ENCODE data around the genes OR1N1, ZBTB6, STRBP and LHX2.

DNA sequence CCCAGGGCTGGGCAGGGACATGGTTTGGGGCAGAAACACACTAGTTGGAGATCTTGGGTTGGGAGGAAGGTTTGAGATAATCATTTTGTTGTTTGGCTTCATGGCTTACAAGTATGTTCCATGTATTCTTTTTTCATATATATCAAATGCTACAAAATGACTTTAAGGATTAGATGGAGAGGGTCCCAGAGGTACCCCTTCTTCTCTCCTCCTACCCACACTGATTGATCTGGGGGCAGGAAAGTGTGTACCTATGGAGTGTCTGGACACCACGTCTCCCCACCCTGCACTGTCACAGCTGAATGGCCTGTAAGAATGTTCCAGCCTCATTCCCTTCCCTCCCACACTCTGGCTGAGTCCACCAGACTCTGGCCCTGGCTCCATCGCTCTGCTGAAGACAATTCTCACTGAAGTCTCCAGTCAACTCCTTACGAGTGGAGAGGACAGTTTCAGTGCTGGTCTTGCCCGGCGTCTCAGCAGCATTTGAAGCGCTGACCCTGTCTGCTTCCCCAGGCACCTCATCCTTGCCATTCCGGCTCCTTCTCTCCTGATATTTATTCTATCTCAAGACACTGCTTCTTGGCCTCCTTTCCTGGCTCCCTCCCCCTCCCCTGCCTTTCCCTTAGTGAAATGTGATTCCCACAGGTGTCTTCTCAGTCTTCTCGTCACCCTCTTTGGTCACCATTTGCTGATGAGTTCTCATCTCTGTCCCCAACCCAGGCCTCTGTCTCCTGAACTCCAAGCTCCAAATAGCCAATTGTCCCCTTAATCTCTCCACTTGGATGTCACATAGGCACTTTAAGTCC is 105.7 kb downstream of the TTLL11 start:
- RRBS, result 56% methylated on average over 4 of the region's 8 CpGs

GRCh38 chr9:122031230-122031452 is 62.0 kb downstream of the TTLL11 start:
- RRBS, result 96% methylated on average over 5 of the region's 5 CpGs

GRCh38 chr9:122527077-122527601 is at the start of gene OR1N1:
Gene OR1N1, minus strand, starts transcription at chr9:122527293.
- RRBS, result no CpG with 5 or more reads among the region's 4 CpGs

- RRBS, result no CpG with 5 or more reads among the region's 11 CpGs
Measured at GRCh38 chr9:122826927-122827605, 1.3 kb downstream of the PDCL start.

- RRBS, result no CpG with 5 or more reads among the region's 2 CpGs
Measured at GRCh38 chr9:122848060-122848757, 19.8 kb upstream of the PDCL start.

GRCh38 chr9:122912526-122913528 is at the start of gene ZBTB6:
Gene ZBTB6, minus strand, starts transcription at chr9:122913323.
- RRBS, result 12% methylated on average over 6 of the region's 32 CpGs

DNA sequence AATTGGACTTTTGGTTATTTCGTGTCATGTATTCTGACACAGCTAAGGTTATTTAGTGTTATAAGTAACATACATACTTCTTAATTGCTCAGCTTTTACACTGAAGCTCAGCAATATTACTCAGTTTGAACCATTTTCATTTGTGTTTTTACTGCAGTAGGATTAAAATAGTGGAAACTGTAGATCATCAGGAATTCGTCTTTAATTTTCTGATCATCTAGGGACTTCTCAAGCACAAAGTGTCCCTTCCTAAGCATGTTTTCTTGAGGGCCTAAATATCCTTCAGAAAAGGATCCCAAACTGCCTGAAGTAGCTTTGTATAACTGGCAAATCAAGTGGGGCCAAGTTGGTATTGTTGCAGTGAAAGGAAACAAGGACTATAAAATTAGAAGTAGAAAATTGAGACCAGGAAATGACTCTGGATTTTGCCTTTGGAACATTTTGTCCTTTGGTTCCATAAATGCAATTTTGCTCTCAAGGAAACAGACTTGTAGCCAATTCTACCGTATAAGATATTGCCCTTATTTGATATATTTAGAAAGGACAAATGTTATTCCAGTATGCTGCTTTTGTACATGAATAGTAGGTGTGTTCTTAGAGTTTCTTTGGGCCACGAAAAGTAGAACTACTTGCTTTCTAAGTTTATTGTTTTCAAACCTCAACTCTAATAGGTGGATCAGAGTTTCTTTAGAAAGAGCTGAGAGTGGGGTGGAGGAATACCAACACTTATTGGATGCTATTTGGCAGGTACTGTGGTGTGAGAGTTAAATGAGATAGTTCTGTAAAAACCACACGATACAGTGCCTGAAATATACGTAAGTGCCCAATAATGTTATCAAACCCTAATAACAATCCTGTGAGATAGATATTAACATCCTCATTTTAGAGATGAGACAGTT is 34.4 kb downstream of the RABGAP1 start:
- RRBS, result no CpG with 5 or more reads among the region's 6 CpGs

- RRBS, result no CpG with 5 or more reads among the region's 5 CpGs
Measured at GRCh38 chr9:123073304-123073962, 40.0 kb downstream of the GPR21 start.

DNA sequence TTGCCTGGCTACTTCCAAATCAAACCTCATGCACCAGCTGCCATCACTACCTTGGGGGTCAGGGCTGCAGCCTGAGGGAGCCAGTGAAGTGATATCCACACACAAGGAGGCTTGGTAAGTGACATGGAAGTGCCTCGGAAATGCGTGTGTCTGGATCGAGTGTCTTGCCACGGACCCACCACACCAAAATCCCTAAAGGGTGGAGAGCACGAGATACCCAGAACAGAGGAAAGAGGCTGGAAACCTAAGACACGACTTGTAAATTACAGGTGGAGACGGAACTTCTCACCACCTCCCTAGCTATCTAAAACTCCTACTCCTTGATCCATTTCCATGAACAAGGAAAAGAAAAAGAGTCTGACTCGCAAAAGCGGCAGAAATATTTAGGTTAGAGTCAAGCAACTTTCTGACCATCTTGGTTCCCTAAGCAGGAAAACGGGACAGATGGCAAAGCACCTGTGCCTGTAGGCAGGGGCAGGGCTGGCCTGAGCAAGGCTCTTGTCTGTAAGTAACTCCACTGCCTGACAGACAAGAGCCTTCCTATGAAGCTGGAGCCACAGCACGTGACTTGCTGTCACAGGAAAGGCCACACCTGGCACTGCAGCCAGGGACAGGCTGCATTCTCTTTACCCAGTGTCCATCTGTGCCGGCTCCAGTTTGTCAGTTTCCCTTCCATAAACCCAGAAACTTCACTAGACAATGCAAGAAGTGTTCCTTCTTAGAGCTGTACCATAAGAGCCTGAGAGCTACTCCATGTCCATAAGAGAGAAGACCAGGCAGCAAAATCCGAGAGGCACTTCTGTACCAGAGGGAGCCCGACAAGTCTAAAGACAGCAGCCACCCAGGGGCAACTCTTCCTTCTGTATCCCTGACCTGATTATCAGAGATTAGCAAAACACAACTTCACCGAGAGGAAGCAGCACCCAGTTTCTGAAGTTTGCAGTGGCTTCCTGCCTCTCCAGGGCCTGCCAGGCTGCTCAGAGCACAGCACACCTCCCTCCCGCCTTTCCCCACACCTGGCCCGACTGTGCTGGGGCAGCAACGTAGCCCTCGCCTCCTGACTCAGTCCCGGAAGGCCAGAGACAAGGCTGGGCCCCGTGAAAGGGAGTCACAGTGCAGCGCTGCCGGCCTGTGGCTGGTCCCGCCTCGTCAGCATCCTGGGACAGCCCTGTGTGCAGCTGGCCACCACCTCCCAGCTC is 78.0 kb downstream of the GPR21 start:
- RRBS, result 73% methylated on average over 4 of the region's 25 CpGs

DNA sequence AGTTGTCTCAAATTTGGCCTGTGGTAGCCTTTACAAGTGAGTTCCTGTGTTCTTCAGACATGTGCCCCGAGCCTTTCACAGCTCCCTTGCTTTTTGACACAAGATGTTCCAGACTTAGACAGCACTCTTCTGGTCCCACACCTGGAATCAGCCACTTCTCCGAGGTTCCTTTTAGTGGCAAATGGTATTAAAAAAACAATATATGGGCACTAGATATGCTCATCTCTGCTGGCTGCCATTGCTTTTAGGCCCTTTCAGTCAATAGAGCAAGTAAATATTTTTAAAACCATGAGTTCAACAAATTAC is 46.2 kb downstream of the STRBP start:
- RRBS, result no CpG with 5 or more reads among the region's 2 CpGs

GRCh38 chr9:123267853-123269158 is at the start of gene STRBP:
Gene STRBP, minus strand, starts transcription at chr9:123268586.
- RRBS, result 4% methylated on average over 102 of the region's 165 CpGs

DNA sequence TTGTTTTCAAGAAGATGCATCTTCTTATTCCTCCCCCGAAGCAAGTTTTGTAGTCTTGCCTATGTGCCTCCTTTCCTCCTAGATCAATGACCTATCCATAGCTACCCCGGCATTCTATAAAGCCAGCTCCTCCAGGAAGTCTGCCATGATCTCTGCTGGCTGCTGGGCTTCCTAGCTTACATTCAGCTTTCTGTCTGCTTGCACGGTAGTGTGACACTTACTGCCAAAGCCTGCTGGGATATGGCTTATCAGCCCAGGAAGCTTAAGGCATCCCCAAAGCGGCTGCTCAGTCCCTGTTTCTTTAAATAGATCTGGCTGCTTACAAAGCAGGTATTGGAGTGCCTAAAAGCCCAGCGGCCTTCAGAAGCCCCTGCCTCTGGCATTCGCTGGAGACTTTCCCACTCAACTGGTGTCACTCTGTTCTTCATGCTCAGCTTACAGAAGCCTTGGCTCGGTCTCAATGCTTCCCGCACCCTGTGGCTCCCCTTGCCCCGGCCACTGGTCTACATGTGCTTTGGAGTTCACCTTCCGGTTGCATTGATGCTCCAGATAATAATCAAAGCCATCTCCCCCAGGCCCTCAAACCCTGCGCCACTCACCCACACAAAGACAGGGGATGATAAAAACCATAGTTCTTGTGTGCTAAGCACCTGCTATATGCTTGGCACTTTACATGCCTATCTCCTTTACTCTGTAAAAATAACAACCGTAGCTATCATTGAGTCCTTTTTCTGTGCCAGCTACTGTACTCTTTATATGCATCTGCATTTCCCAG is 31.3 kb upstream of the STRBP start:
- RRBS, result 100% methylated on average over 1 of the region's 12 CpGs

DNA sequence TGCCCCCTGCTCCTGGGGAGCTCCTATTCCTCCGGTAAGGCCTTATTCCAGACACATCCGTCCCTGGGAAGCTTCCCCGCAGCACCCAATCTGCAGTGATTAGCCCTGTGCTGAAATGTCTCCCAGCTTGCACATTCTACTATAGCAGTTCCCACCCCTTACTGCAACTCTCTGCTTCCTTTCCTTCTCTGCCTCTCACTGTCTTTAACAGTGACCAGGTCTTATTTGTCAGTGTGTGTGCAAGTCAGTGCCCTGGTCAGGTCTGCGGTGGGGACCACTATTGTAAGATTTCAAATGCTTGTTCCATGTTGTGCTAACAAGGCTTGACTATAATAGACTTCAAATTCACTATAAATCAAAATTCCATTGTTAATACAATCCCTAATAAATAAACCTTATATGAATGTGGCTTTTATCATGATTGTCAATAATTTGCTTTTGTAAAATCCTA is 187.7 kb downstream of the CRB2 start:
- RRBS, result no CpG with 5 or more reads among the region's 4 CpGs

- RRBS, result no CpG with 5 or more reads among the region's 3 CpGs
Measured at GRCh38 chr9:123867957-123868265, 62.0 kb downstream of the DENND1A start.

- RRBS, result 3% methylated on average over 22 of the region's 46 CpGs
Measured at GRCh38 chr9:124011301-124011887, at the start of gene LHX2. Gene LHX2, plus strand, starts transcription at chr9:124011768.

- RRBS, result no CpG with 5 or more reads among the region's 35 CpGs
Measured at GRCh38 chr9:124011888-124012155, 254 bp downstream of the LHX2 start.

GRCh38 chr9:124218643-124219155 is 39.0 kb upstream of the NEK6 start:
- RRBS, result no CpG with 5 or more reads among the region's 5 CpGs

- RRBS, result no CpG with 5 or more reads among the region's 13 CpGs
Measured at GRCh38 chr9:124242833-124243468, 14.8 kb upstream of the NEK6 start.

GRCh38 chr9:124259070-124259269 is 1.2 kb downstream of the NEK6 start:
- RRBS, result no CpG with 5 or more reads among the region's 3 CpGs

All from OVCAR3 (cell line).